Parietal lobe (tissue), 2 donors: ENCODE measurements around a stretch of chr12.

GRCh38 chr12:46266273-46266807 is 2.5 kb downstream of the SLC38A1 start:
- RAMPAGE, long total RNA = no peak

DNA sequence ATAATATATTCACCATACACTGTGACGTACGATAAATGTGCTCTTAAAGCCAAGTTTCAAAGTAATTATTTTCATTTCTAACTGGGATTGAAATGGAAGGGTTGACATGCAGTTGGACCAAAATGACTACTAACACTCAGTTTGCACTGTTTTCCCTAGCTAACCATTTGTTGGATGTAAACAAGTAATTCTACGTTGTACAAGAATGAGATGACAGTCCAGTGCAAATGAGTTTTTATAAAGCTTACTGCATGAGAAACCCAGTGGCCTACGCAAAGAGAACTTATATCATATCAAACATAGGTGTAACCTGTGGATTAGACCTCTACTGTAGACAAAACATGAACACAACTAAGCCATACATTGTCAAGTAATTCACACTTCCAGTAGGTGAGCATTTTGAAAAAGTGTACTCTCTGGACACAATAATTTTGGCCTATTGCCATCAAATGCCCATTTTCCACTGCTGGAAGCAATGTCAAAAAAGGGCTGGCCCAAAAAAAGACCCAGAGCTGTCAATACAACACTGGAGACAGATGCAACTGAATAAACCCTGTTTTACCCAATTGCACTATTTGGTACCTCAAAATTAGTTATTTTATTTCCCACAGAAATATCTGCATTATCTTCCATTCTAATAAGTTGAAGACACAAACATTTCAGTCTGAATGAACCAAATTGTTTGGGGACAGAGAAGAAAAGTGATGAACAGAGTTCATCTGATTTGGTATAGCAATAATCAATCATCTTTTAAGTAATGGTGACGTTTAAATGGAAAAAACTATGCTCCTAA is 12.7 kb downstream of the SLC38A2 start:
- RAMPAGE, long total RNA = no peak

- RAMPAGE, long total RNA = no peak
These were observed 5.8 kb downstream of the SLC38A2 start for GRCh38 chr12:46366770-46367258.

DNA sequence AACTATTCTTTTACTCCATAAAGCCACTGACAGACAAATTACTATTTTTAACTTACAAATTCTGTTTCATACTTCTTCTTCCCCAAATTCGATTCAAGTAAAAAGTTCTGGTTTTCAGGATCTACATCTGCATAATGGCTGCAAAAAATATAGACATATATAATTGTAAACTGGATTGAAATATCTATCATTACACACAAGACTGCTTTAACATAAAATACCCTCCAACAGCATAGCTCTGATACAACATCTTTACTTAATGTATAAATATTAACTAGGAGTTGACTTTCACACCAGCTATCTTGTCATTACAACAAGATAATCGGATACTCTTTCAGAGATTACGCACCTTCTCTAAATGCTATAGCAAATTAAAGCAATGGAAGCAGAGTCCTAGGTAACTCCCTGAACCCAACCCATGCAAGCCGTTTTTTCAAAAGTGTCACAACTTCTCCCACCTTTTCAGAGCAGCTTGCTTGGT is 1.8 kb downstream of the SLC38A2 start:
- RAMPAGE, long total RNA = no peak

DNA sequence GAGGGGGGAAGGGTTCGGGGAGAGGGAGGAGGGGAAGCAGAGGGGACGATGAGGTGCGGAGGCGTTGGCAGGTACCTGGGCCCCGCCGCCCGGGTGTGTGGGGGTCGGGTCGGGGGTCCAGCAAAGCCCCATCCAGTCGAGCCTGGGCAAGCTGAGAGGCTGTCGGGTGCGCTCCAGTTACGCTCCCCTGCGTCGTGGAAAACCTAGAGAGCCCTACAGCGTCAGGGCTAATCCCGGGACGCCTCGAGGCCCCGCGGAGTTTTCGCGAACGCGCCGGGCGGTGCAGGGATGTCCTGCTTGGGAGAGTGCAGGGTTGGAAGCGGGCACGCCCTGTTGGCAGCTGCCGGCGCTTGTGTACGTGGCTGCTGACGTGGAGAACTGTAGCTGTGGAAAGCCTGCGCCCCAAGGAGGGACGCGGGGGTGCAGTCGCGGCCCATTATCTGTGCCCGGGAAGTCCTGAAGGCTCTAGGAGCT is 11.1 kb upstream of the SLC38A2 start:
- RAMPAGE, long total RNA = no peak

- RAMPAGE, long total RNA = no peak
These were observed 11.5 kb upstream of the SLC38A2 start for GRCh38 chr12:46384117-46384340.

- RAMPAGE, long total RNA = no peak
These were observed 14.2 kb upstream of the SLC38A2 start for GRCh38 chr12:46386310-46387635.

DNA sequence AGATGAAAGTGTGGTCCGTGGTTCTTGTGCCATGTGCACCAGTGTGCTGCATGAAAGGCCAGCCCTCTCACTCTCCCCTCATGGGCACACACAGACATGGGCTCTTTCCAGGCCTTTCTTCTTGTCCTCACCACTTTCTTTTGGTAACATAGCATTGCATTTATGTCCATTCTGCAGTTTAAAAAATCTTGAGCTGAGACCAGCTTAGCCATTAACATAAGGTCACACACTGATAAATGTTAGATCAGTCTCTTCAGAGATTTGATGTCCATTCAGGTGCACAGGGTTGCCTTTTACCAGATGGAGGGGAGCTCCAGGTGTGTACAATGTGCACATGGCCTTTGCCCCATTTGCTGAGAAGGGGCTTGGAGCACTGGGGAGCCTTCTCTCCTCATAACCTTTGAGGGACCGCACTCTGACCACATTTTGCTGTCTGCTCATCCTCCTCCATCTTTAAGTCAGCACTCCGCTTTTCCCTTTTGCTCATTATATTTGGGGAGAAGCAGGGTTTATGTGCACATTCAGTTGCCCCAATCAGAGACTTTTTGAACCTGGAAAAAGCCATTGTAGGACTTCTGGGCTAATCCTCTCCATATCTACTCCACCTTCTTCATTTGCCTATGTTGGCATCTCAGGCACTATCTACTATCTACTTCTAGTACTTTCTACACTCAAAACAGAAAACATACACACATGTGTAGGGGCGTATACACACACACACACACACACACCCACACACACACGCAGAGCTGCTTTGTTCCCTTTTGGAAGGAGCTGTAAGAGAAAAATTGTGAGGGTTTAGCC is 28.7 kb upstream of the SLC38A2 start:
- RAMPAGE, long total RNA = no peak

- RAMPAGE, long total RNA = no peak
These were observed 108.6 kb upstream of the SLC38A2 start for GRCh38 chr12:46480975-46481806.

DNA sequence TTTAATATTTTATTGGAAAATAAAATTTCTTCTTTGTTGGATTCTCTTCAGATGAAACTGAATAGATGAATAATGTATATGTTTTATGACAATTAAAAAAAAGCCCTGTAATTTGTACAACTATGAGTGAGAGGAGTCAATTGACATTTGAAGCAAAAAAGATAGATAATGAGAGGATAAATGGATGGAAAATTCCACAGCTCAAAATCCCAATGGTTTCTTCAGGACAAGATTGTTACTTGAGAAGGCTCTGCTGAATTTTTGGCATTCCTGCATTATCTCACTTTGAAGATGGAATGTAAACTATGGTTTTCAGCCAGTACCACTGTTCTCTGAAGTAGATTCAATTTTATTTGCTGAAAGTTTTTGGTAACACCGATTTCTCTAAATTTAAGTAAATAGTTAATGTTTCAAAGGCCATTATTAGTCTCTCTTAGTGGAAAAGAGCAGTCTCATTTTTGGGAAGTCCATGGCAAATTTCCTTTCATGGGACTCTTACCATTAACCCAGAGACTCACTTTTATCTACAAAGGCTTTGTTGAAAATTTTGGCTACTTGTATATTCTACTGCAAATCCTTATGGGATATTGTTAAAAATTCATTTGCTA is 121.9 kb upstream of the SLC38A2 start:
- RAMPAGE, long total RNA = no peak

DNA sequence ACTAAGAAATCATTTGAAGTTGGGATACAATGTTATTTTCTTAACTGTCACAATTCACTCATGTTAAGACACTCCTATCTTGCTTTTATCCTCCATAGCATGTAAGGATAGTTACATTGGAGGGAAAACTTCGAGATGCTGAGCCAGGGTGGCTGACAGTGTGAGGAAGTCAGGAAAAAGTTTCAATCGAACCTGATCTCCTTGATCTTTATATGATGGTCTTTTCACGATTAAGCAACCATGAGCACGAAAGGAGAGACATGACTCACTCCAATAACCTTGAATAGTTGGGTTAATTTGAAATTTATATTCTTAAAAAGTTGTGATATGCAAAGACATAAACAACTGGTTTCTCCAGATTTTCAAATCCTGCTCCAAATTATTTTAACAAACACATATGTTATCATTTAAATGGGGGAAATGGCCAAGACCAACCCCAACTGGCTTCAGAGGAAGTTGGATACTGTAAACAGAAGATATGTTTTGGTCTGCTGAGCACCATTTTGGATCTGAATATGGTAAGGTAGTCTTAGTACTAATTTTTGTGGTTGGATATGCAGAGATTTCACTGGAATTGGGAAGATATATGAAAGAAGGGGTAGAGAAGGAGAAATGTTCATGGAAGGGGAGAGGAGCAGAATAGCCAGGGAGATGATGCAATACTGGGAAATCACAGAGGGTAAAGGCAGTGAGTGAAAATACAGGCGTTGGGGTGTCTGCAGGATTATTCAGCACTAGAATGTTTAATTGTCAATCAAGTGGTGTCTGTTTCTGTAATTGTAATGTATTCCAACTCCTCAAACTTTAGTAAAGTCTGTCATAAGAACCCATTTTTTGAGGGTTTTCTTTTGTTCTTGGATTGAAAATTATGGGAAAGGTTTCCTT is 185.2 kb upstream of the SLC38A2 start:
- RAMPAGE, long total RNA = no peak

DNA sequence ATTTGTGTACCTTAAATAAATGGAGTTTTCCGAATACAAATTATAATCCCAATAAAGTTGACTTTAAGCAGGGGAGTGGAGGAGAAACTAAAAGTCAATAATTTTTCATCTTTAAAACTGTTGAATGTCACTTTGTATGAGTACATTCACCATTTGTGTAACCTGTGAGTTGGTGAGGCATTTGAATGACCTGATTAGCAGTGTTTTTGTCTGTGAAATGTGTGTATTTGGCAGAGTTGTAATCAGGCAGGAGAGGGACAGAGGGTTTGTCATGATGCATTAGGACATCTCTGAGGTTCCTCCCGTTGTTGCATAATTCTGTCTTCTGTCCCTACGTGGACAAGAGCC is 208.8 kb downstream of the SLC38A4 start:
- RAMPAGE, long total RNA = no peak

- RAMPAGE, long total RNA = no peak
These were observed 168.0 kb downstream of the SLC38A4 start for GRCh38 chr12:46657747-46658157.

- RAMPAGE, long total RNA = no peak
These were observed 162.6 kb downstream of the SLC38A4 start for GRCh38 chr12:46662996-46663791.

DNA sequence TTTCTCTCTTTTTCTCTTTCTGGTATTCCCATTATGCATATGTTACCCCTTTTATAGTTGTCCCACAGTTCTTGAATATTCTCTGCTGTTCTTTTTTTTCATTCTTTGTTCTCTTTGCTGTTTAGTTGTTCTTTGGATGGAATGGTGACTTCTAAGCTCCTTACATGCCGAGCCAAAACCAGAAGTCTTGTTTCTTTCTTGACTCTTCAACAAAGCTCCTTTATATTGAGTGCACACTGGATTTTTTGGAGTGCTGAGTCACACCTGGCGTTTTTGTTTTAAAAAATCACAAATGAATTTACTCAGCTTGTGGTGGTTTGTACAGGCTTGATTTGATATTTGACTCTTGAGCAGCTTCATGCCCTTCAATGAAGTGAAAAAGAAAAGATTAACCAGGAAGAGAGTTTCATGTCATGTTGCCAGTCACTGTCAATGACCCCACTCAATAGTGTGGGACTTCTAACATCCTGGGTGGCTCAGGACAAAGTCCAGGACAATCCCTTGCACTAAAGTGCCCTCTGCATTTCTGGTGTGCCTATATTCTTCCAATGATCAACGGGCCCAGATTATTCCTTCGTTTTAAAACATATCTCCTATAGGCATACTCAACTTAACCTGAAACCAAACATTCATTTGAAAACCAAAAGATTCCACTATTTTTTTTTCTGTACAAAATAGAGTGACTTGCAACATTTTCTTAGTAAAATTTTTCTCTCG is 112.4 kb upstream of the SLC38A4 start:
- RAMPAGE, long total RNA = no peak

DNA sequence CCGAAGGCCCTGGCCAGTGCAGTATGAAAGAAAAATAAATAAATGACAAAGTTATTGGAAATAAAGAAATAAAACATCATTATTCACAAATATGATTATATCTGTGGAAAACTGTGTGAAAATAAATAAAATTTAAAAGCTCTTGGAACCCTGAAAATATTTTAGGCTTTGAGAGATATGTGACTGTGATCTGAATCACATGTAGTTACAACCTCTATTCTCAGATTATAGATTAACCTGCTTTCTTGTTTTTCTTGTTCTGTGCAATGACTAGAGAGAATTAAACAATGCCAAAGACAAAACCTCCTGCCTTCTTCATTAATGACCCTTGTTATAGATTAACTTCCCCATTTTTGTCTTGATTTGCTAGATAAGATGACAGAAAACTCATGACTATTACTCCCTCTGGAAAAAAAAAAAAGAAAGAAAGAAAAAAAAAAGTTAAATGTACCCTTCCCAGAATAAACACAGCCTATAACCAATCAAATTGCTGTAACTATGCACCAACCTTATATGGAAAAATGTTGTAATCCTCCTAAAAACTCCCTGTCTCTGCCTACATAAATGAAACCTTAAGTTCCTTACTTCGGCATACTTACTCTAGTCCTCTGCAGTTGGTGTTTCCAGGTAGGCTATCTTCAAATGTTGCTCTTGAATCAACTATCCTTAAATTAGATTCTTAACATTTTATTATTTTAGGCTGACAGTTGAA is 41.2 kb upstream of the PCED1B start:
- RAMPAGE, long total RNA = no peak

GRCh38 chr12:47190273-47191236 is 110.8 kb upstream of the AMIGO2 start:
- RAMPAGE, long total RNA = no peak

GRCh38 chr12:47205812-47206239 is 126.1 kb upstream of the AMIGO2 start:
- RAMPAGE, long total RNA = no peak

GRCh38 chr12:47391502-47392079 is 311.8 kb upstream of the AMIGO2 start:
- RAMPAGE, long total RNA = no peak

- RAMPAGE, long total RNA = no peak
These were observed 9.6 kb downstream of the RAPGEF3 start for GRCh38 chr12:47749063-47749569.